Measurements from ENCODE around the genes ATP2C1 and NPHP3.

DNA sequence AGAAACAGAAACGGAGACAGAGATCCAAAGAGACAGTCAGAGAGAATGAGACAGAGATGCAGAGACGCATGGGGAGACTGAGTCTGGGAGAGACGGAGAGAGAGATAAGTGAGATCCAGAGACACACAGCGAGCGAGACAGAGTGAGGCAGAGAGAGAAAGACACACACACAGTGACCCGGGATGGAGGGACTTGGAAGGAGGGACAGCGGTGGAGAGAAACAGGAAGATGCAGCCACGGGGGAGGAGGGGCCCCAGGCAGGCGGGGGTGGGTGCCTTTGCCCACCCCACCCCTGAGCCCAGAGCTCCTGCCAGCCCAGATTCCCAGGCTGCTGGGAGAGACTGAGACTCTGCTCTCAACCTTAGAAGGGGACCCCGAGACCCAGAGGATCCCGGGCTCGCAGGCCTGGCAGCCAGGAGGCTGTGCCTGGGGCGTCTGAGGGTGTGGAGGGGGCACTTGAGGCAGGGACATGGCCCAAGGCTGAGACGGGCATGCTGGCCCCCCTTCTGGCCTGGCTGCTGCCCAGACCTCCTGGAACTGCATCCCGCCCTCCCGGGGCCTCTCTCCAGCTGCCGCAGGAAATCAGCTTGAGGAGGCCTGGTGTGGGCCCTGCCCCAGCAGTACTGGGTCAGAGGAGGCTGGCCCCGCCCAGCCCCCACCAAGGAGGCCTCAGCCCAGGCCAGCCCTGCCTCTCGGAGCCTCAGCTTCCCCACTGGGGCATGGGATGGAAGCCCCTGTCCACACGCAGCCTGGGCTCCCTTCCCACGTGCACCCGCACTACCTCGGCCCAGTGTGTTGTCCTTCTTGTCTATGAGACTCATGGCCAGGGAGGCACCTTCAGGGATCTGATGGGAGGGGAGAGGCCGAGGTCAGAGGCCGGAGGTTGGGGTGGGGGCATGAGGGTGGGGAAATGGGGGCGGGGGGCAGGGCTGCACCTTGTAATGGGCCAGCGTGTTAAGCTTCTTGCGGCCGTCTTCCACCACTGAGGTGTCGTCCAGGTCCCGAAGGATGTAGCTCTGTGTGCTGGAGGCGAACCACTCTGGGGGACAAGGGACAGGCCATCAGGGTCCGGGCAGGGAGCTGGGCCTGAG, 18.2 kb downstream of the H1-8 start:
- PRO-cap, result no peak

- PRO-cap, result no peak
Measured at GRCh38 chr3:129582940-129583336, 23.5 kb downstream of the PLXND1 start.

- PRO-cap, result bidirectional peak, plus-strand start at chr3:129606979, minus-strand start at chr3:129606774; unidirectional peak, minus-strand start at chr3:129607169
Measured at GRCh38 chr3:129606861-129607474, 492 bp upstream of the PLXND1 start.

GRCh38 chr3:129618367-129618797, 11.9 kb upstream of the PLXND1 start:
- PRO-cap, result no peak

DNA sequence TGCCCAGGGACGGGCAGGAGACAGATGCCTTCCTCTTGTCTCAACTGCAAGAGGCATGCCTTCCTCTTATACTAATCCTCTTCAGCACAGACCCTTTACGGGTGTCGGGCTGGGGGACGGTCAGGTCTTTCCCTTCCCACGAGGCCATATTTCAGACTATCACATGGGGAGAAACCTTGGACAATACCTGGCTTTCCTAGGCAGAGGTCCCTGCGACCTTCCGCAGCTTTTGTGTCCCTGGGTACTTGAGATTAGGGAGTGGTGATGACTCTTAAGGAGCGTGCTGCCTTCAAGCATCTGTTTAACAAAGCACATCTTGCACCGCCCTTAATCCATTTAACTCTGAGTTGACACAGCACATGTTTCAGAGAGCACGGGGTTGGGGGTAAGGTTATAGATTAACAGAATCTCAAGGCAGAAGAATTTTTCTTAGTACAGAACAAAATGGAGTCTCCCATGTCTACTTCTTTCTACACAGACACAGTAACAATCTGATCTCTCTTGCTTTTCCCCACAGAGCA, 35.1 kb upstream of the PLXND1 start:
- PRO-cap, result no peak

- PRO-cap, result no peak
Measured at GRCh38 chr3:129793221-129793860, 100.2 kb downstream of the TMCC1 start.

- PRO-cap, result no peak
Measured at GRCh38 chr3:129892576-129893260, 793 bp downstream of the TMCC1 start.

- PRO-cap, result no peak
Measured at GRCh38 chr3:130119667-130120211, 38.1 kb downstream of the ALG1L2 start.

DNA sequence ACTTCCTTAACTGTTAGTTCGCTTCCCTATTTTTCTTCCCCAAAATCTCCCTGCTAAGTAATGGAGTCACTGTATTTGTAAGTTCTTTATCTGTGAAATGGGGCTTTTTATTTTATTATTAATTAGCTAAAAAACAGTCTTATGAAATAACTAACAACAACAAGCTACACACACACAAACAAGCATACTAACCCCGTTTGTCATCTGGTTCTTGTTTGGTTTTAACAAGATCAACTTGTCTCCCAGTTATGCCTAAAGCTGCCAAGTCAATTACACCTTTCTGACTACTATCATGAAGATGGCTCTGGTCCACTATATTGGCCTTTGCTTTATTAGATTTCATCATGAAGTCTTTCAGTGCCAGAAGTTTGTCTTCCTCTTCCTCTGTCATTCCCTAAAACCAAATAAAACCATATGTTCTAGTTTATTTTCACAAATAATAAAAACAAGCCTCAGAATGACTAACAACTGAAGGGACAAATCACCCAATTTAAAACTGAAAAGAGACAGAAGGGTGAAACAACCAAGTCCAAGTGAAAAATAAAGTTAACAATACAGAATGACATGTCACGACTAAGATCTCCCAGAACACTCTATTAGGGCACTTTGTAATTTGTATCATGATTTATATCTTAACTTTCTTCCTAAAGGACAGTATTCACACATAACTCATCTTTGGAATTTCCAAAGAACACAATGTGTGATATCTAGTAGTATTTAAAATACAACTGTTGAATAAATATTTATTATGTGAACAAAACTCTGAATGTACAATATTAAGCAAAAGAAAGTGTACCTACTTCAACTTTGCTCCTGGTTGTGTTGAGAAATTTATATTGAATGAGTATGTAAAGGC, 38.3 kb downstream of the PIK3R4 start:
- PRO-cap, result no peak

GRCh38 chr3:130857543-130857815, 36.4 kb upstream of the ATP2C1 start:
- PRO-cap, result no peak

GRCh38 chr3:130893812-130894990, at the start of gene ATP2C1:
TSS of gene ATP2C1 (plus strand) at chr3:130894084.
- PRO-cap, result bidirectional peak, plus-strand start at chr3:130894065, minus-strand start at chr3:130893887; bidirectional peak, plus-strand start at chr3:130894494, minus-strand start at chr3:130894365

- PRO-cap, result no peak
Measured at GRCh38 chr3:131081480-131081836, 54.8 kb downstream of the NEK11 start.

DNA sequence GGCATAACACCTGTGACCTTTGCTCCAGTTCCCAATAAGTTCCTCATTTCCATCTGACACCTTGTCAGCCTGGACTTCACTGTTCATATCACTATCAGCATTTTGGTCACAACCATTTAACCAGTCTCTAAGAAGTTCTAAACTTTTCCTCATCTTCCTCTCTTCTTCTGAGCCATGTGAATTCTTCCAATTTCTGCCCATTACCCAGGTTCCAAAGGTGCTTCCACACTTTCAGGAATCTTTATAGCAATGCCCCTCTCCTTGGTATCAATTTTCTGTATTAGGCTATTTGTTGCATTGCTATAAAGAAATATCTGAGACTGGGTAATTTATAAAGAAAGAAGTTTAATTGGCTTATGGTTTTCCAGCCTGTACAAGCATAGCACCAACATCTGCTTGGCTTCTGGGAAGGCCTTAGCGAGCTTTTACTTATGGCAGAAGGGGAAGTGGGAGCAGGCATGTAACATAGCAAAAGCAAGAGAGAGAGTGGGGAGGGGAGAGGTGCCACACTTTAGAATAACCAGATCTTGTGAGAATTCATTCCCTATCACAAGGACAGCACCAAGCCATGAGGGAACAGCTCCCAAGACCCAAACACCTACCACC, 37.2 kb upstream of the NUDT16 start:
- PRO-cap, result no peak

DNA sequence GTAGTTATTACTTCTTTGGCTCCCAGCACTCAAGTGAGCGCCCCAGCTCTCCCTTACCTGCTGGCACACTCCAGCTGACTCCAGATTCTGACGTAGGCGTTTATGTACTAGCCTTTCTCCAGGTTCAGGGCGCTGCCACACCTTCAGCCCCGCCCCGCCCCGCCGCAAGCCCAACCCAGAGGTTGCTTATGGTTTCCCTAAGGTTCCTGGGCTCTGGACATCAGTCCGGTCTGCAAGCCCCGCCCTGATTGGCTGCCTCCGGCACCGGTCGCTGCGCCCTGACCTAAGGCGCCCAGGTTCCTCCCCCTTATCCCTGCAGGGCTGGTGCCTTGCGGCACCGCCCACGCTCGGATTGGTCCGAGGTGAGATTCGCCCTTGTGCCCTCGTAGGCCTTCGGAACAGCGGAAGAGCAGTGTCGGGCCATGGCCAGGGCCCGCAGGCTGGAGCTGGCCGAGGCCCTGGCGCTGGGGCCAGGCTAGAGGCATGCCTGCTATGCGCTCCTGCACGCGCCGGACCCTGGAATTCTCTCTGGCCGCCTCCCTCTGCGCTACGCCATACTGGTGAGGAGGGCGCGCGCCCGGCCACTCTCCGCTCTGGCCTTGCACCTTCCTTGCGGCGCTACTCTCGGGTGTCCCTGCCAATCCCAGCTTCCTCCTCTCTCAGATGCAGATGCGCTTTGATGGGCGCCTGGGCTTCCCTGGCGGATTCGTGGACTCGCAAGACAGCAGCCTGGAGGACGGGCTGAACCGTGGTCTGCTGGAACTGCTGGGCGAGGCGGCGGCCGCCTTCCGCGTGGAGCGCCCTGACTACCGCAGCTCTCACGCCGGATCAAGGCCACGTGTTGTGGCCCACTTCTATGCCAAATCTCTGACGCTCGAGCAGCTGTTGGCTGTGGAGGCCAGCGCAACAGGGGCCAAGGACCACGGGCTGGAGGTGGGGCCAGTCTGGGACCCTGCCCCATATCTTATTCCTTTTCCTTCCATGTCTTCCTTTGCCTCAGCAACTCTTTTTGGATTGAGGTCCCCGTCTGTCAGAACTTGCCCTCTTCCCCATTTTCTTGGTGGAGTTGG, 19.7 kb upstream of the NUDT16 start:
- PRO-cap, result unidirectional peak, plus-strand start at position 412 of the sequence

DNA sequence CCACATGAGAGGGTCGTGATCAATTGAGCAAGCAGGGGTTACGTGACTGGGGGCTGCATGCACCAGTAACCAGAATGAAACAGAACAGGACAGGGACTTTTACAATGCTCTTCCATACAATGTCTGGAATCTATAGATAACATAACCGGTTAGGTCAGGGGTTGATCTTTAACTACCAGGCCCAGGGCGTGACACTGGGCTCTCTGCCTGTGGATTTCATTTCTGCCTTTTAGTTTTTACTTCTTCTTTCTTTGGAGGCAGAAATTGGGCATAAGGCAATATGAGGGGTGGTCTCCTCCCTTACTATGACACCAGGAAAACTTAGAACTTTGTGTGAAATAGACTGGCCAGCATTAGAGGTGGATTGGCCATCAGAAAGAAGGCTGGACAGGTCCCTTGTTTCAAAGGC, 13.8 kb upstream of the ACP3 start:
- PRO-cap, result no peak

GRCh38 chr3:132453484-132453950, 36.2 kb downstream of the DNAJC13 start:
- PRO-cap, result no peak

DNA sequence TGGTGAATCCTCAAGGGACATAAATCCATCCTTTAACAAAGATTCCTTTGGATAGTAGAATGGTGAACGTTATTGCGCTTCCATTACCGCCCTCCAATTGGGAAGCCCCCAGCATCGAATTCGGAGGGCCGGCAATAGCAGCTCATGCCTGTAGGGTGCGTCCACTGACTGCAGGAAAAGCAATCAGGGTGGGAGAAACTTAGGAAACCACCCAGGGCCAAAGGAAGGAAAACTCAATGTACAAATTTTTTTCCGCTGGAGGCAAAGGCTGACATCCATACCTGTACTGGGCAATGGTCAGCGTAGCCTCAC, 331 bp downstream of the ACAD11 start:
- PRO-cap, result no peak

GRCh38 chr3:132721368-132722691, at the start of gene NPHP3:
TSS of gene NPHP3 (minus strand) at chr3:132722409.
- PRO-cap, result unidirectional peak, minus-strand start at chr3:132722371

DNA sequence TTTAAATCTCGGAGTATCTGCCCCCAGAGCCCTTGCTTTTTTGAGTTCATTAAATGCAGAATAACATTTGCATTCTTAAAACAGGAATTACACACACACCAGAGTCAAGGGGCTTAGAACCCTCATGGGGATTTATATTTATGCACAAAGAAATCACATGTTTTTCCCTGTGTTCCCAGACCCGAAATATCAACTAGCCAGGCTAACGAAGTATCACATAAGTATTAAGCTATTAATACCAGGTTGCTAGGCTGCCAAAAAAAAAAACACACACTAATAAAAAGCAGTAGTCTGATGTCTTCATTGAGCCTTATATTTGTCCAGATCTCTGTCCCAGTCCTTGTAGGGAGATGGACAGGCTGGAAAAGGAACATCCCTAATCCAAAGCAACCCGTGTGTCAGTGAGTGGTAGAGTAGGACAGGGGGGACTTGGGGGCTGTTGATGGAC, 103.6 kb upstream of the BFSP2 start:
- PRO-cap, result no peak

DNA sequence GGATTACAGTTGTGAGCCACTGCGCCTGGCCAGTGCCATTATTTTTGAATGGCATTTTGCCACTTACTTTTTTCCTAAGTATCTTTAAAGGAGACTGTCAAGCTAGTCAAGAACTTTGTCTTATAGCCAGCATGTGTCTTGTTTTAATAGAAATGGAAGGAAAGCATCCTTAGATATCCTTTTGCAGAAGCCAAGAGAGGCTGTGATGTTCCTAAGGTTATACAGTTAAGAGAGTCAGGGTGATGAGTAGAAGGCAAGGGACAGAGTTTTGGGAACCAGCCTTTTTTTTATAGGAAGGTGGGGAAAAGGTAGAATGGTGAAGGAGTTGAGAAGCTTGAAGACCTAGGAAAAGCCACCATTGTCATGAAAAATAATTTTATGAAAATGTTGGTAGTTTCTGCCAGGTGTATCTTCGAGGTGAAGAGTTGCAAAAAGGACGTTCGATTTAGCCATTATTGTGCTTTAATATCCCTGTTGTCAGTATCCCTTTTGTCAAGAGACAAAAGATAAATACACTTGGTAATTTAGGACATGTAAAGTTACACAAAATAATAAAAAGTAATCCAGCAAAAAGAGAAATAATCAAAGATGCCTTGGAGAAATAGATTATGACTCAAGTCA, 9.0 kb downstream of the CDV3 start:
- PRO-cap, result no peak

Measured in parotid gland (tissue), 1 donor.